Fallopian tube (tissue), 1 donor: ENCODE data around the gene LRRC71.

DNA sequence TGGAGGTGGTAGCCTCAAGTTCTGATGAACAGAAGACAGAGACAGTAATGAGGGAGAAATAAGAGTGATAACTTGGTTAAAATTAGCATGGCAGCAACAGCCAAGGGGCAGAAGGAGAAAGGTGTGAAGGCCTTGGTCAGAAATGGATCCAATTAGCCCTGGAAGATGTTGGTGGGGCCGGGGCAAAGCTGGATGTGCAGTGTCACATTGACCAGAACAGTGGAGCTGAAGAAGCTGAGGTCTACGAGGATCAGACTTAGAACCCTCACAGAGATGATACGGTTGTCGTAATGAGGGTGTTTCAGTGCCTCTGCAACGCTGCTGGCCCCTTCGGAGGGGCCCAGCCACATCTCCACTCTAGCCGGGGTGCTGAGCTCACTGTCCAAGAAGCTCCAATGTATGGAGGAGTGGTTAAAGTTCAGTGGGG, 14.2 kb downstream of the SH2D2A start:
- PRO-cap, result no peak

- PRO-cap, result bidirectional peak, plus-strand start at chr1:156920661, minus-strand start at chr1:156920447; unidirectional peak, minus-strand start at chr1:156921035
Measured at GRCh38 chr1:156920169-156921184, at the start of gene LRRC71. TSS of gene LRRC71 (plus strand) at chr1:156920632.

DNA sequence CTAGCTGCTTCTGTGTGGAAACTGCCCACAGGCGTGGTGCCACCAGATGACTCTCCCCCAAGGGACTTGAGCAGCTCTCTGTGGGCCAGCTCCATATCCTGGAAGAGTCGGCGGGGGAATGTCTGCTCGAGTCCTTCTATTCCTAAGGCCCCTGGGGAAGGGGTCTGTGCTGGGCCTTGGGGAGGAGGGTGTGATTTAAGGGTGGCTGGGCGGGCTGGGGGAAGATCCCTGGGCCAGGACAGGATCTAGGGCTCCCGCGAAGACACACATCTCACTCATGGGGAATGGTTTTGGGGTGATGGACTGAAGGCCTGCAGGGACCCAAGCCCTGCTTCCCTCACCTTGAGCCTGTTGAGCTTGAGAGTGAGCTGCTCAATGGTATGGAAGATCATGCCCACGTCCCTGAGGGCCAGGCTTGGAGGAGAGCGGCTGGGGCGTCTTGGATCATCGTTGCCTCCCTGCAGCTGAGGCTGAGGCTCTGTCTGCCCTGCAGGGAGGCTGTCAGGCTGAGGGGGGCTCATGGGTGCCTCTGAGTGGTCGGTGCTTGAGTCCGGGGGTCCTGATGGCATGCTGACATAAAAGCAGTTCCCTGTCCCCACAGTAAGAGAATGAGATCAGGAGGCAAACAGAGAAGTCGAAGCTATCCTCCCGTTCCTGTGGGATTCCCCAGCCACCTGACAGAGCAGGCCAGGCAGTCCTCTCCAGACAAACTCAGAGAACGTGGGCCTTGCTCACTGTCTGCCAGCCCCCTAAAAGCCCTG, 16.7 kb downstream of the LRRC71 start:
- PRO-cap, result no peak

DNA sequence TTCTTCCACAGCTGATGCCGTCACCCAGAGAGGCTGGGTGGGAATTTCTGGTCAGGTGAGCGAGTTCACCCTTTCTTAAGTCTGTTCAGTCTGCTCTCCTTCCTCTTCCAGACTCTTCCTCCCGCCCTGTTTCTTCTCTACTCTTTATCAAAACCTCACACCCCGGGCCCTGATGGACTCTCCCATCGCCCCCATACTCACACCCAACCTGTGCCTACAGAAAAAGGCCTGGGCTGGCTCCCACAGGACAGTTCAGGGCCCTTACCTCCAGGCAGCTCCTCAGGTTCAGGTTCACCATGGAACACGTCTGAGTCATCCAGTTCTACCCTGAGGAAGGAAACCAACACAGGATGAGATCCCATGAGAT, 20.7 kb downstream of the LRRC71 start:
- PRO-cap, result no peak

GRCh38 chr1:156985814-156986435, 59.6 kb downstream of the ARHGEF11 start:
- PRO-cap, result no peak

DNA sequence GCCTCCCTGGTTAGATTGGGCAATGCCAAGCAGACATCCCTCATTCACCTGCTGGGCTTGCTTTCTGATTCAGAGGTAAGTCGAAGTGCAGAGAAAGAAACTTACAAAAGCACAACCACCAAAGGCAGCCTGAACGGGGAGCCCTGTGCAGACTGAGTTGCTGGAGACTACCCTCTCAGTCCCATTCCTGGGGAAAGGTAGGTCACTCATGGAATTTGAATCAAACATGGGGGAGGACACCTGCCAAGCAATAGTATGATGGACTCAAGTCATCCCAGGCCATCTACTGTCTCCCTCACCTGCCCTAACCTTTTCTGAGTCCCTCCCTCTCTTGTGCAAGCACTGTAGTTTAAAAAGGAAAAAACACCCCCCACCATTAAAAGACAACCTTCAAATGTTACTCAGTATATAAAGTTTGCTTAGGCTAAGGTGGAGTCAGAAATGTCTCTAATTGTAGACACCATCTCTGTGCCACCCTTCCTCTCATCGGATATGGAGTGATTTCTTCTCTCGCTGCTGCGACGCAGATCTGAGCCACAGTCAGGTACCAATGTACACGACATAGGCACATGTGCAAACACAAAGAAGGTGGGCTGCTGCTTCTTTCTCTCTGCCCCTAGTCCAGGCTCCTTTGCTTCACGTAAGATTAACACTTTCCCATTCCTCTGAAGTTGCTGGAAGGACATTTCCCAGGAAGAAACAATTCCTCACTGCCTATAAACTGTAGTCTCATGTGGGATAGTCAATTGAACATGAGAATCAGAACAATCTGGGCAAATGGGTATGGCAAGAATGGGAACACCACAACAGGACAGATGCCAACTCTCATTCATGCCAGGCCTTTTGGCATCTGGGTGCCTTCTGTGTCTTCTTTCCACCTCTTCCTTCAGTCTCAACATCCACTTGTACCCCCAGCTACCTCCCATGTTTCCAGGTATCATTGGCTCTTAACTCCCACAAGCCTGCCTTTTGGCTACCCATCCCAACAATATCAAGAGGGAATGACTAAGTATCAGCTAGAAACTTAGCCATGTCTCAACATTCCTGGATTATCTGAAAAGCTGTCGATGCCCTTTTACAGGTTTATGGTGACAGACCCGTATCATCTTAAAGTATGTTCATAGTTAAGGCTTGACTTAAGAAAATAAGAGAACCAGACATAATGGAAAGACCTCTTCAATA, 15.1 kb downstream of the ETV3 start:
- PRO-cap, result no peak

GRCh38 chr1:157148373-157148874, 10.2 kb upstream of the ETV3 start:
- PRO-cap, result no peak

DNA sequence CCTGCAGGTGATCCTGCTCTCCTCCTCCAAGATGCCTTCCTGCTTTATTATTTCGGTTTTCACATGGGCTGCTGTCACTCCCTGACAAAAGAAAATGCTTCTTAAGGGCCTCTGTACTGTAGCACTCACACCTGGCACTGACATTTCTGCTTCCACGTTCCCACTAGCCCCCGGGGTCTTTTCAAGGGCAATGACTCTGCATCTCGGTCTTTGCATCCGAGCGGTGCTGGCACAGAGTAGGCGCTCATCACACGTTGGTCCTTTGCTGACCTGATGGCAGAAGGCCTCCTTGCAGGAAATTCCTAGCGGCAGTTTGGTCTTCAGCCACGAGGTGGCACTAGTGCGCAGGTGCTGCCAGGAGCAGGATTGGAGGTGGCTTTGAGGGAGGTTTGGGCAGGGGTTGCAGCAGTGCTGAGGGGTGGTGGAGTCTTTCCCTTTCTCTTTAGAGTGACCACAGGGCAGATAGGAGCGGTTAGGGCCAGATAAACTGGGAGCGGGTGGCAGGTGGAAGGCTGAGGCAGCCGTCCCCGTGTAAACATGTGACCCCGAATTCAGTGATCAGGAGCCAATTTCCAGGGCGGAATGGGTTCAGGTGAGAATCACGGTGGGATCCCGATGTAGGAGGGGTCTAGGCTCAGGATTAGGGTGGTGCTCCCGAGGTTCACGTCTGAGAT, 25.4 kb upstream of the ETV3 start:
- PRO-cap, result no peak

- PRO-cap, result no peak
Measured at GRCh38 chr1:157774095-157774542, 2.8 kb downstream of the FCRL2 start.

DNA sequence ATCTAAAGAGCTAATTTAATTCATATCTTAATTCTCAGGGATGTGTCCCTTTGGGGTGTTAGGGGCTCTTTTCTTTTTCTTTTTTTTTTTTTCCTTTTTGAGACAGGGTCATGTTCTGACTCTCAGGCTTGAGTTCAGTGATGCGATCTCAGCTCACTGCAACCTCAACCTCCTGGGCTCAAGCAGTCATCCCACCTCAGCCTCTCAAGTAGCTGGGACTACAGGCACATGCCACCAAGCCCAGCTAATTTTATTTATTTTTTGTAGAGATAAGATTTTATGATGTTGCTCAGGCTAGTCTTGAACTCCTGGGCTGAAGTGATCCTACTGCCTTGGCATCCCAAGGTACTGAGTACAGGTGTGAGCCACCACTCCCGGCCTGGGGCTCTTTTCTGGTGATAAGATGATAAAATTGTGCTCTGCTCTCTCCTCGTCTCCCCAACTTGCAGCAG, 15.1 kb downstream of the FCRL1 start:
- PRO-cap, result no peak

DNA sequence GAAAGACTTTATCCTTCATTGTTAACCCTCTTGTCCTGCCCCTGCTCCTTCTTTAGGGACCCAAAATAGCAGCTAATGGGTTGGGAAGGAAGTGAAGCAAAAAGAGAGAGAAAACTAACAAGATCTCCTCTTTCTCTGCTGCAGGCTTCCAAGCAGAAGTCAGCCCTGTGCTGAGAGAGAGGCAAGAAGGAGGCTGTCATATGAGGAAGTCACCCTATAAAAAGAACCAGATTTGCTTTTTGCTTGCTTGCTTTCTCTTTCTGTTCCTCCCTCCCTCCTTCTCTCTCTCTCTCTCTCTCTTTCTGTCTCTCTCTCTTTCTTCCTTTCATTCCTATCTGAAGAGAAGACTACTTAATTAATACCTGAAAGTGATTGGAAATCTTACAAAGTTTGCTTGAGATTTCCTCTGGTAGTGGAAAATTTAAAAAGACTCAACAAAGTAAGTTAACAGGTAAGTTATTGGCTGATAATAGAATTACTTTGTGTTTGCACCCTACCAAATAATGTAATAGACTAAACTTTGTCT, 7.9 kb upstream of the CD5L start:
- PRO-cap, result no peak

DNA sequence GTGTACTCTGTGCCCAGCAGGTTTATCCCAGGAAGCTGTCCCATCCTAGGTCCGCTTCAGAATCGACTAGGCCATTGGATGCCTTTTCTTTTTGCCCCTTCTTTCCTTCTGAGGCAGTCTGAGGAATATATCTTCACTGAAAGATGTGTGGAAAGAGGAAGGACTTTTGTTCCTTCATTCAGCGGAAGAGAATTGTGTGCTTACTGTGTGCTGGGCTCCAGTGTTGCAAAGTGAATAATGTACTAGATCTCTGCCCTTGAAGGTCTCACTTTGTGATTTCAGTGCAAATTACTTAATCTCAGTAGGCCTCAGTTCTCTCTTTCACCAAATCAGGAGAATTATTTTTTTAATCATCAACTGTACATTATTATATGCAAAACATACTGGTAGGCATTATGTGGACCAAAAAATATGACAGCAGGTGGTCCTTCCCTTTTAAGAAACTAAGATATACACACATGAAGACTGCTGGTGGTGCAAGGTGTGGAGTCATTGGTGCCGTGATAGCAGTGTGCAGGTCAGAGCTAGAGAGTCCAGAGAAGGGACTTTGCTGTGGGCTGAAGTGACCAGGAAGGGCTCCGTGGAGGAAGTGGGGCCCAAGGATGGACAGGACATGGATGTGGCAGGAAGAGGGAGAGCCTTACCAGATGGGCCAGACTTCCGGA, 7.7 kb downstream of the KIRREL1 start:
- PRO-cap, result no peak

DNA sequence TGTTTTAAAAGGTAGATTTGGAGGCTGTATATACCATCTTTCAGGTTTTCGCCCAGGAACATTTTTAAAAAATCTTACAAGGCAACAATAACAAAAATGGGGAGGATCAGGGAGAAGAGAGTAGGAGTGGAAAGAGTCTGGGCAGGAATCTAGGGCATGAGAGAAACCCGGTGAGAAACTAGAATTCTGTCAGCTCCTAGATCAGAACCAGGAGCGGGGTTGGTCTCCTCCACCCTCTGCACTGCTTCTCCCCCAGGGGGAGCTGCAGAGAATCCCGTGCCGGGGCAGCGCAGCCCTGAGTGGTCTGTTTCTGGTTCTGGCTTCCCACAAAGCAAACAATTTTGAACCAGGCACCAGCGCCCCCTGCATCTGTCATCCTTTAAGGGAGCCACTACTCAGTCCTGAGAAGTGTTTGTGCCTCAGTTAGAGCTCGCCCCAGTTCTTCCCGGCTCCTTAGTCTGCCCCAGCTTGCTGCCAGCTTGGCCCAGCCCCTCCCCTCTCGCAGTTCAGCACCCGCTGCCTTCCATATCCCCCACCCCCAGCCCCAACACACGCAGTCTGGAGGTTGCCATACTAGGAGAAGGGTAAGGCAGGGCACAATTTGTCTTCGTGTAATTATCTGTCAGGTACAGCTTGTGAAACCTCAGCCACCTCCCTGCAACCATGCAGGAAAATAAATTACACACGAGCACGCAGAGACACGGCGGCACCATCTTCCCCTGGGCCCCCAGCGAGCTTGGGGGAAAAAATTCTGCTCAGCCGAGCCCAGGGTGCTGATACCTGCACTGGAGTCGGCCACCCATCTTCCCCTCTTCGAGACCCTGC, 10.2 kb downstream of the SMIM42 start:
- PRO-cap, result no peak

- PRO-cap, result no peak
Measured at GRCh38 chr1:158179370-158180259, 1.1 kb upstream of the CD1D start.

GRCh38 chr1:158203799-158204176, 23.1 kb downstream of the CD1D start:
- PRO-cap, result no peak

DNA sequence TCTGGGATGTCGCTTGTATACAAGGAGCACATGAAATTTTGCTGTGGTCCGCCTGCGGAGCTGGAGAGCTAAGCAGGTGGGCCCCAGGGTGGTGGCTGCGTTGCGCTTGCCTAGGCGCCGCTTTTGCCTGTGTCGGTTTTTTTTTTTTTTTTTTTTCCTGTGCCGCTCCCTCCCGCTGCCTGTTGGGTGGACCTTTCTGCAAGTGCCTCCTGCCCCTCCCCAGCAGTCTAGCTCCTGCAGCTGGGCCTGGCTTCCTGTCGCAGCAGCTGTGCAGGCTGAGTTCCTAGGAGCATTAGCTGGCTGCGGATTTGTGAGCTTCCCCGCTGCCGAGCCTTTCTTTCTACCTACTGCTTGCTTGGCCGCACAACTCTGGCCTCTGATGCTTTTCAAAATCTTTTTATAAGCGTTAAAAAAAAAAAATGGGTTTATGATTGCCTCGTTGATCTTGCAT, 20.6 kb downstream of the PYHIN1 start:
- PRO-cap, result no peak

DNA sequence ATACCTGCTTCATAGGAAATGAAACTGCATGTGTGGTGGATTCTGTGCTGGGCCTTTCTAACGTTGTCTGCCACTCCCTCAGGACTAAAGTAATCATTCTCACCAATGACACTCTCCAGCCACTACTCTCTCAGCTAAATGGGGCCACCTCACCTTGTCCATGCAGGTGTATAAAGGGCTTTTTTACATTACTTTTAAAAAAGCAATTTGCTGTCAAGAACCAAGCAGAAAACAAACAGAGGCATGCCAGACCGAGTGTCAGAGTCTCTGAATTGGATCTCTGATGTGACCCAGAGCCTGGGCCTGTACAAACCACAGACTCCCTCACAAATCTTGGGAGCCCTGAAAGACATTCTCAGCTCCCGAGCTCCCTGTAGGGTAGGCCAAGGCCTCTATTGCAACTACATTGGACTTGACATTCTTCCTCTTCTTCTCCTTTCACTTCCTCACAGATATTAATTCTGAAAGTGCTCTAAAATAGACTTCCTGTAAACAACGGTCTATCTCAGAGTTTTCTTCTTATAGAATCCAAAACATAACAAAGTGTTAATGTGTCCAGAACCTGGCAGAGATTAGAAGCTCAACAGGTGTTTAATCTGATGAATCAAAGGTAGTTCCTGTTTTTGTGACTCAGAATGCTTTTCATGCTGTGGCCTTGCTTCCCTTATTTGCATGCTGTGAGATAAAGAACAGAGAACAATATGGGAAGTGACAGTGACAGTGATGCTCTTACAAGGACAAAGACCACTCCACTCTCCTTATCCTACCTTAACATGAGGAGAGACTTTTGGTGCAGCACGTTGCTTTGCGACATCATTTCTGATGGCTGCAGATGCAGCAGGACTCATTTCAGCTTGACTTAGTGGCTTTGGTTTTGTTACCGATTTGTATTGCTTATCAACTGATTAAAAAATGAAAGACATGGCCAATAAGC, 8.5 kb downstream of the AIM2 start:
- PRO-cap, result no peak

- PRO-cap, result no peak
Measured at GRCh38 chr1:159444407-159445037, 5.0 kb downstream of the OR10J1 start.

DNA sequence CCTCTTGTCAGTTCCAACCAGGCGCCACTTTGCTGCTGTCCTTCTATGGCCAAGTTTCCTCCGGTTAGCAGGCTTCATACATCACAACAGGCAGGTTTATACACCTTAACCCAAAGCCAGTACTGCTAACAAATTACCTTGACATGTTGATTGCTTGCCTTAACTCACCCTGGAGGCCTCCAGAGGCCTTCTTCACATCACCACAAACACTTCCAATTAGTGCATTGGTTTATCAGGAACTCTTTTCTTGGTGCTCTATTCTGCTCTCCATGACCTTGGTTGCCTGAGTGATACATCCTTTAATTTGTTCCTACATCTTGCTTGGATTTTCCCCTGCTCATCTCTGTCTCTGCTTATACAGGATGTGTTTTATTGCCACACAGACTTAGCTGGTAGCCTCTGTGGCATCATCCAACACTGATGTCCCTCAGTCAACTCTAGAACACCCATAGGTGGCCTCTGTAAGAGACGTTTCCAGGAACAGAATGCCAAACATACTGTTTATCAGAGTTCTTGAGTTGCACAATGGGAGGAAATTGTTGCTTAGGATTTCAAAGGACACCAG, 28.9 kb upstream of the DUSP23 start:
- PRO-cap, result no peak

DNA sequence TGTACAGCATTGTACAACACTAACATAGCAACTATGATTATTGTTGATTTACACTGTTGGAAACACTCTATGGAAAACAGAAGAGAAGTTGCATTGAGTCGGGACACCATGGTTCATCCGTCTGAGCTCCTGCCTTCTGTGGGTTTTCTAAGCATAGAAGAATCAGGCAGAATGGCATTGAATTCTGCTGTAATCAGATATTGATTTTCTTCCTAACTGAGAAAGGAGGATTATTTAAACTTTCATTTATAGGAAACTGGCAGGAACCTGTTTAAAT, 24.8 kb upstream of the DUSP23 start:
- PRO-cap, result no peak